Cardiac ventricle fibroblast (primary cell): ENCODE measurements around a stretch of chr11.

DNA sequence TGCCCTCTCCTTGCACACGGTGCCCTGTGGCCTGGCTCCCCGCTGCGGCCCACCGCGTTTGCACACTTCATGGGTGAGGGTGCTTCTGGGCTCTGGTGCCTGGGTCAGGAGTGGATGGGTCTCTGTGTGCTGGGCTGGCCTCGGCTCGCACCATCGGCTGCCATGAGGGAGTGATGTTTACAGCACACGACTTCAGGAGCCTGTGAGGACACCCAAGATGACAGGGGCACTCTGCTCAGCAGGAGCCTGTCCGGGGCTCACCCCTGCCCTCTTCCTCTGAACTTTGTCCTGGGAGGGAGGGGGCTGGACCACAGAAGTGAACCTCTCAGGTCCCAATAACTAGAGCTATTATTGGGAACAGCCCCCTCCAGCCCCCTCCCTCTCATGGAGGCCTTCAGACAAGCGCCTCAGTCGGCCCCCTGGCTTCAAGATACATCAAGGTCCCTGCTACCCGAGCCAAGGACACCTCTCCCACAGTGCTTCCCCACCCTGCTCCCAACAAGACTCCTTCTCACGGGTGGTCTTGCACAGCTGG lies 1.8 kb downstream of the PNPLA2 start:
- RAMPAGE, long total RNA: no peak

GRCh38 chr11:914609-915490 lies 4.2 kb upstream of the CHID1 start:
- RAMPAGE, long total RNA: no peak

DNA sequence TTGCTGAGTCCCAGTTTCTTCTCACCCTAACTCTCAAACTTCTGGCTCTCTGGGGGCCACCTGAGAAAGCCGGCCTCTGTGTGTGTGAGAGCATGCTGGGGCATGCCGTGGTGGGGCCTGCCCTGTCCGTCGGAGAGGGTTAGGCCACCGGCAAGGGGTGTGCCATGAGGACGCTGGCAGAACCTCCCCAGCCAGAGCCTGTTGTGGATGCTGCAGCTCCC lies 43.8 kb downstream of the MUC6 start:
- RAMPAGE, long total RNA: no peak

DNA sequence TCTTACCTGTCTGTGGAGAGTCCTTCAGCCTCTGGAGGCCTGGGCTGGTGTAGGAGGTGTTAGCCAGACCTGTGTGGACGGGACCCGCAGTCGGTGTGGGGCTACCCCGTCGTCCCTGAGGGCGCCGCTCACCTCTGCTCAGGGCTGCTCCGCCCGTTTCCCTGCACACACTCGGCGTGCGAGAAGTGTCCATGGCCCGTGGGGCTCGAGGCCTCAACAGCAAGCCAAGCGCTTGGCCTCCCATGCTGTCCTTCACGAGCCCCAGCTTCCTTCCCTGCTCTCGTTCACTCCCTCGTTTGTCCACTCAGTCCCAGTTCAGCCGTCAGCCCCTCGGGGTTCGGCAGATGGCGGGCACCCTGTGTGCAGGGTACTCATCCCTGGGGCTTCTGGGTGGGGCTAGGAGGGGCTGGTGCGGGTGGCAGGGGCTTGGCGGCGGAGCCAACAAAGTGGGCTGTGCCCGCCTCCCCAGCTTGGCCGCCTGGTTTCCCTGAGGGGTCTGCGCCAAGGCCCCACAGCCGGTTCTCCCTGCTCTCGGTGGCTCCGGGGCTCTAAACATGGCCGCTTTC lies 3.4 kb downstream of the MUC6 start:
- RAMPAGE, long total RNA: no peak

DNA sequence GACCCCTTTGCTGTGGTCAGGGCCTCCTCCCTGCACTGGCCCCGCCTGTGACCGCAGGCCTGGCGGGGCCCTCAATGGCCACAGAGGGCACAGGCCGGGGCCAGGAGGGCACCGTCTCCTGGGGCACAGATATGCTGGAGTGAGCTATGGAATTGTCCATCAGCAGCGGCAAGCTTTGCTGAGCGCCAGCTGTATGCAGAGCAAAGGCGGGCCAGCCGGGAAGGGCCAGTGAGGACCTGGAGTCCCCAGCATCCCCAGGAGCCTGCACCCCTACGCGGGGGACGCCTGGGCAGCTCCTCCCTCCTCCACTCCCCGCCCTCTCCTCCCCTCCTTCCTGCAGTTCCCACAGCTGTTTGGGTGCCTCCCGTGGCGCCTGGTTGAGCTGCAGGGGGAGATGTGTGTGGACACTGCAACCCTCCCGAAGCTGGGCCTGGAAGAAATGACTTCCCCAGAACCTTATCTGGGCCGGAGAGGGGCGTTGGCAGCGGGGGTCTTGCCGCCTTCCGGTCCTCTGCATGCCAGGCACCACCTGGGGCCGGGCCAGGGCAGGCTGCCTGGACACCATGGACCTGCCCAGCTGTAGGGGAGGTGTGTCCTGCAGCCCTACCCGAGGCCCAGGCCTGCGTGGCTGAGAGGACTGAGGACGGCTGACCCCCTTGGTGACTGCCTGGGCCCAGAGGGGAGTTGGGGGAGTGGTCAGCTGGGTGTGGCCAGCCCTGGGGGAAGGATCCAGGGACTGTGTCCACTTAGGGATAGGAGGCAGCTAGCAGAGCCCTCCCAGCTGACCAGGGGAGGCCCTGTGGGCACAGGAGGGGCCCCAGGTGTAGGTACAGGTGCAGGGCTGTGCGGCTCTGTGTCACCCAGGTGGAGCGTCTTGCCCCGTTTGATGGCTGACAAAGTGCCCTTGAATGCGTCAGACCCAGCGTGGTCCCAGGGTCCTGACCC lies 16.7 kb upstream of the MUC6 start:
- RAMPAGE, long total RNA: no peak

GRCh38 chr11:1089634-1090280 lies 53.2 kb upstream of the MUC6 start:
- RAMPAGE, long total RNA: no peak

GRCh38 chr11:1205003-1205506 lies 17.8 kb upstream of the MUC5B start:
- RAMPAGE, long total RNA: no peak

DNA sequence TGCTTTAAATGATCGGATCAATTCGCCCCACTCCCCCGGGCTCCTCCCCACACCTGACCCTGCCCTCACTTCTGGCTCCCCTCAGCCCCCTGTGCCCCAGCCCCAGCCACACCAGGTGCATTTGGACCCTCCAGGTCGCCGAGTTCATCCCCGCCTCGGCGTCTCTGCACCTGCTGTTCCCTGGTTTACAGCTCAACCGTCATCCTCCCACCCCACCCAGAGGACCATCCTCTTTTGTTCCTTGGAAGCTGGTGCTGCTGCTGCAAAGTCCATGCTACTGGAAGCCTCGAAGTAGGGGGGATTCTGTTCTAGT lies 4.6 kb upstream of the MUC5B start:
- RAMPAGE, long total RNA: no peak

DNA sequence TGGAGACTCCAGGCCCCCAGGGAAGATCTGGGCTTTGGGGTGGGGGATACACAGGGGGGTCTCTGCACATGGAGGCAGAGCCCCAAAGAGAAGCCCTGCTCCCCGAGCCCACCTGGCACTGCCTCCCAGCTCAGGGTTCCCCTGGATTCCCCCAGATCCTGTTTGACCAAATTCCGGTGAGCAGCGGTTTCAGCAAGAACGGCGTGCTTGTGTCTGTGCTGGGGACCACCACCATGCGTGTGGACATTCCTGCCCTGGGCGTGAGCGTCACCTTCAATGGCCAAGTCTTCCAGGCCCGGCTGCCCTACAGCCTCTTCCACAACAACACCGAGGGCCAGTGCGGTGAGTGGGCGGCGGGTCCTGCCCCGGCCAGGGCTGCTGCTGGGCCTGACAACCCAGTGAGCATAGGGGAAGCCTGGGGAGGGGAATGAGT lies 31.7 kb downstream of the MUC5B start:
- RAMPAGE, long total RNA: no peak

DNA sequence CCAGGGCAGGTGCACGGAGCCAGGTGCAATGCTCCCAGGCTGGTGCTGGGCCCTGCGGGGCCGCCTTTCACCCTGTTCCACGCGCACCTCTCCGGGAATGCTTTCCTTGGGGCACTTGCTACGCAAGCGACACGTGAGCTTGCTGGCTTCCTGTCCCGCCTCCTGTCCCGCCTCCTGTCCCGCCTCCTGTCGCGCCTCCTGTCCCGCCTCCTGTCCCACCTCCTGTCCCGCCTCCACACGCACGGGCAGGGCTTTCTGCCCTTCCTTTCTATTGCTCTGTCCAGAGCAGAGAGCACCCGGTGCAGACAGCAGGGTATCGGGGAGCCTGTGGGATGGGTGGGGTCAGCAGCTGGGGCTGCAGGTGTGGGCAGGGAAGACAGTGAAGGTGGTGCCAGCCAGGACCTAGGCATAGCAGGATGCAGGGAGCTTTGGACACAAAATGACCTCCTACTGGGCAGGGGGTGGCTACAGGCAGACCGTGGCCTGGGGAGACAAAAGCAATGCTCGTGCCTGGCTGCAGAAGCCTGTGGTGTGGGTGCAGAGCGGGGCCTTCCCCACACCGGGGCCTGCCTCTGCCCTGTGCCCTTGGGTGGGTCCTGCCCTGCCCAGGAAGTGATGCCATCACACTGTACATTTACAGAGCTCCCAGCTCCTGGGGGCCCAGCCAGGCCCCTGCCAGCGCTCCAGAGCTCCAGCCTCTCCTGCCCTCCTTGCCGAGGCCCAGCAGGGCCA lies 39.9 kb downstream of the MUC5B start:
- RAMPAGE, long total RNA: no peak

DNA sequence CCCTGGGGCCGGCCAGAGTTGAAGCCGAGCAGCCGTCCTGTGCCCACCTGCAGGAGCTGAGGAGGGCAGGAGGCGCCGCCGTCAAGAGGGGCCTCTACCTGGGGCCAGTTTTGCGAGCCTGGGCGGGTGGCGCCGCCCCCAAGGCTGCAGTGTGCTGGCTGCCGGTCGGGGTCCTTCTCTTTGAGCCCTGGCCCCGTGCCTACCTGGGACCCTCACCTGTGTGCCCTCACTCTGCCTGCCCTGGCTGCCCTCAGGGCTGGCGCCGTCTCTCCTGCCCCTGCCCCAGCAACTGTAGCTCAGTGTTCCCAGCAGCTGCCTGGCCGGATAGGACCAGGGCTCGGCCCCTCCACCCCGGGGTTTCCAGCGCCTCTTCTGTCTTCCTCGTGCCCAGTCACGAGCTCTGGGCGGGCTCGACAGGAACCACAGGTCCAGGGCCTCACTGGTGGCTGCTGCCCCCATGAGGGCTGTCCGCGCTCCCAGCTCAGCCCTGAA lies 38.3 kb downstream of the MOB2 start:
- RAMPAGE, long total RNA: no peak

DNA sequence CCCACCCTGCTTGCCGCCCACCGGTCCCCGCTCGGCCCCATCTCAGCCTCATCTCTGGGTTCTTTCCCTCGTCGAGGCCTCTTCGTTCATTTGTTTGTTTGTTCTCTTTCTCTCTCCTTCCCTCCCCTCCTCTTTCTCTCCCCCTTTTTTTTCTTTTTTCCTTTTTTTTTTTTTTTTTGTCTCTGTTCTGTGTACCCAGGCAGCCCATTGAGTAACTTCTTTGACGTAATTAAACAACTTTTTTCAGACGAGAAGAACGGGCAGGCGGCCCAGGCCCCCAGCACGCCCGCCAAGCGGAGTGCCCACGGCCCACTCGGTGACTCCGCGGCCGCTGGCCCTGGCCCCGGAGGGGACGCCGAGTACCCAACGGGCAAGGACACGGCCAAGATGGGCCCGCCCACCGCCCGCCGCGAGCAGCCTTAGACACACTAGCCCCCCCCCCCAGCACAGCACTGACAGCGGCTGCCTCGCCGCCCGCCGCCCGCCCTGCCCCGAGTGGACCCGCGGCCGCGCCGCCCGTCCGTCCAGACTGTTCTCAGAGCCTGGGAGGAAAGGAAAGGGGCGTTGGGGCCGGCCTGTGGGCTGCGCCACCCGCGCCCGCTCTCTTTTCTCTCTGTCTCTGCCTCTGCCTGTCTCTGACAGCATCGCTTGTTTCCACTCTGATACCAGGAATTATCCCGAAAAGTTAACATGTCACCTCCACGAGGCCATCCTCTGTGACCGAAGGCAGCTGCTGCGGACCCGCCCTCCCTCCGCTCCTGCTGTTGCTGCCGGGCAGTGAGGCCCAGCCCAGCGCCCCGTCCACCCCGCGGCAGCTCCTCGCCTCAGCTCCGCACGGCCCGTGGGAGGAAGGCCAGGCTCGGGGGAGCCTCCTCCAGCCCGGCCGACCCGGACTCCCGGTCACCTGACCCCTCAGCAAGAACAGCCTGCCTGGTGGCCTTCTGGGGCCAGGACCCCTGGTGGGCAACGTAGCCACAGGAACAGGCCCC lies 26.0 kb downstream of the MOB2 start:
- RAMPAGE, long total RNA: no peak

- RAMPAGE, long total RNA: no peak
Measured at GRCh38 chr11:1482576-1483310, 3.8 kb downstream of the MOB2 start.

DNA sequence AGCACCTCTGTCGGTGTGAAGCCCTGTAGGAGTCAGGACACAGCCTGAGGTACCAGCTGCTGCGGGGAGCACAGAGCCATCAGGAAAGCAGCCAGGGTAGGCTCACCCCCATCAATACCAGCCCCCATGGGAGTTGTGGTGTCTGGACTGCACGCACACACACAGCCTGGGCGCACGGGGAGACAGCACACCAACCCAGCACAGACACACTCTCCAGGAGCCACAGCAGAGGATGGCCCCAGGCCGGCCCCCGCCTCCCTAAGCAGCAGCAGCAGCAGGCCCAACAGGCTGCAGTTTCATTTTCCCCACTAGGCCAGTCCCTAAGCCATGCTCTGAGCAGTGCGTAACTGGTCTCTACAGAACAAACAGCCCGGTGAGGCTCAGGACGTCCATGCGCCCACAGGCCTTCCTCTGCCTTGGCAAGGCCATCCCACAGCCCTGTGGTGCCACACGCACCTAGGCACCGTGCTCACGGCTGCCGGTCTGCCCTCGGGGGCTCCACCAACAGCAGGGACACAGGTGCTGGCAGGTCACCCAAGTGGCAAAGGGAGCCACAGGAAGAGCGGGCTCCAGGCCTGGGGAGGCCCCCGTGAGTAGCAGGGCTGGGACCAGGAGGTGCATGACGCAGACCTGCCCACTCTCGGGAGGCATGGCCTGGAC lies 1.2 kb upstream of the MOB2 start:
- RAMPAGE, long total RNA: no peak

- RAMPAGE, long total RNA: no peak
Measured at GRCh38 chr11:1512588-1512834, 25.9 kb upstream of the MOB2 start.

DNA sequence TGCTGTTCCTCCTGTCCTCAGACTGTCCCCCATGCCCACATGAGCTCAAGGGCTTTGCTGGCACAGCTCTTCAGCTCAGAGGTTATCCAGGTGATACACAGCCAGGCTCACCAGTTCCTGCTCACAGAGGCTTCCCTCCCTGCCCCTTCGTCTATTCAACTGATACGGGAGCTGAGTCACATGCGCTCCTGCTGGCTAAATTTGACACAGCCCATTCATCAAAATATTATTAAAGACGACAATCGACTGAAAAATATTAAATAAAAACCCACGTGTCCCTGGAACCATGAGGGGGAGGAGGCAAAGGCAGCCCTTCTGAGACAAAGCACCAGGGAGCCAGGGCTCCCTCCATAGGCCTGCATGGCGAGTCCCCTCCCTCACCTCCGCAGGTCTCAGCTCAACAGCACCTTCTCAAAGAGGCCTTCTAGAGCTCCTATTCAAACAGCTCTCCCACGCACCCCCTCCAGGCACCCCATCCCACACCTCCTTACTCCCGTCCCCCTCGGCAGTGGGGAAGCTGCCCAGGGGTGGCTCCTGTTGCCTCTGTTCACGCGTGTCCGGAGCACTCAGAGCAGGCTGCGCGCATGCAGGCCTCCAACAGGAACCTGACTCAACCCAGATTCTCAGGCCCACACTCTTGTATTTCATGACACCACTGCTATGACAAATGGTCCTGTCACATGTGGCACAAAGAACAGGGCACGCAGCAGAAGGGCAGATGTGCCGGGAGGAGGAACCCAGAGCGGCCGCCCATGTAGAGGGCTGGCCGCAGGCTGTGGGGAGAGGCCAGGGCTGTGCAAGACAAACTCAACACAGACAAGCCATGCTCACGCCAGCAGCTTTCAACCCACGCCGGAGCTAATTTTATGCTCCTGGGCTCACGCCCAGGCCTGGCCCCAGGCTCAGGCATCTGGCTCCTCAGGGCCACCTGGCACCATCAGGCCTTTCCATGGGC lies 40.3 kb downstream of the DUSP8 start:
- RAMPAGE, long total RNA: no peak

DNA sequence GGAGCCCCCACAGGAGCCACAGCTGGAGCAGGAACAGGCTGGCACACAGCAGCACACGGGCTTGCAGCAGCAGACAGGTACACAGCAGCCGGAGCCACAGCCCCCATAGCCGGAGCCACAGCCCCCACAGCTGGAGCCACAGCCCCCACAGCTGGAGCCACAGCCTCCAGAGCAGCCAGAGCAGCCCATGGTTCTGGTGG lies 166 bp downstream of the KRTAP5-3 start:
- RAMPAGE, long total RNA: no peak

DNA sequence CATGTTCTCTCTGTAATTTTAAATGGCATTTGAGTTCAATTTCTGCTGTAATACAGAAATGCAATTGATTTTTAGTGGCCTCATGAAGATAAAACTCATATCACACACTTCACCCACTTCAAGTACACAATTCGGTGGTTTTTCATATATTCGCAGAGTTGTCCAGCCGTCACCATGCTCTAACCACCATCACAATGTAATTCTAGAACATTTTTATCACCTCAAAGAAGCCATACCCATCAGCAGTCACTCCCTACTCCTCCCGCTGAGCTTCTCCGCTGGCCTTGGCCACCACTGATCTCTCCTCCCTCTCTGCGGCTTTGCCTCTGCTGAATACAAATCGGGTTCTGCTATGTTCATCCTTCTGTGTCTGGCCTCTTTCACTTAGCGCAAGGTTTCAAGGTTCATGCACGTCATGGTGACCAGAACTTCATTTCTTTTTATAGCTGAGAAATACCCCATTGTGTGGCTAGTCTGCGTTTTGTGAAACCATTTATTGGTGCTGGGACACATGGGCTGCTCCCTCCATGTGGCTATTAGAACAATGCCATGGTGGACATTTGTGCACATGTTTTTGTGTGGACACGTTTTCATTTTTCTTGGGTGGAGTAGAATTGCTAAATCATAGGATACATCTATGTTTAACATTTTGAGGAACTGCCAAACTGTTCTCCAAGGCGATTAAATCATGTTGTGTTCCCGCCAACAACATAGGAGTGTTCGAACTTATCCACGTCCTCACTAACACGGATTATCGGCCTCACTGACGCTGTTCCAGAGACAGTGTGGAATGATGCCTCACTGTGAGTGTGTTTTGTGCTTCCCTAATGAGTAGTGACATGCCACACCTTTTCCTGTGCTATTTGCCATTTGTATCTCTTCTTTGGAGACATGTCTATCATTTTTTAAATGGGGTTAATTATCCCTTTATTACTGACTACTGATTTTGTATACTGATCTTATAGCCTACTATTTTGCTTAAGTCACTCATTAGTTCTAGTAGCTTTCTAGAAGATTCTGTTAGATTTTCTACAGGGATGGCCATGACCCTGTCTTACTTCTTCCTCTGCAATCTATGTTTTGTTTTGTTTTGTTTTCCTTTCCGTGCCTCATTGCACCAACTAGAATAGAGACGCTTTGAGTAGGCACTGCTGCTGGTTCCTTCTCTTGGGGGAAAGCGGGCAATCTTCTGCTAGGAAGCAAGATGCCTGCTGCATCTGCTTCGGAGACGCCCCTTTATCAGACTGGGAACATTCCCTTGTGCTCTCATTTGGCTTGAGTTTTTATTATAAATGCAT lies 24.1 kb upstream of the KRTAP5-6 start:
- RAMPAGE, long total RNA: no peak

GRCh38 chr11:1675903-1676312 lies 21.1 kb upstream of the KRTAP5-6 start:
- RAMPAGE, long total RNA: no peak

GRCh38 chr11:1682942-1683655 lies 13.9 kb upstream of the KRTAP5-6 start:
- RAMPAGE, long total RNA: no peak